Gastrocnemius medialis (tissue), 3 donors: ENCODE results near the gene RGR.

- PRO-cap, result no peak
- RAMPAGE, long total RNA, 3 experiments, result no peak in any of the 3 experiments
Observed at GRCh38 chr10:80184603-80185569, 20.5 kb downstream of the ANXA11 start.

- PRO-cap, result unidirectional peak, plus-strand start at chr10:80191772
- RAMPAGE, long total RNA, 3 experiments, result no peak in any of the 3 experiments
Observed at GRCh38 chr10:80191478-80192263, 13.7 kb downstream of the ANXA11 start.

DNA sequence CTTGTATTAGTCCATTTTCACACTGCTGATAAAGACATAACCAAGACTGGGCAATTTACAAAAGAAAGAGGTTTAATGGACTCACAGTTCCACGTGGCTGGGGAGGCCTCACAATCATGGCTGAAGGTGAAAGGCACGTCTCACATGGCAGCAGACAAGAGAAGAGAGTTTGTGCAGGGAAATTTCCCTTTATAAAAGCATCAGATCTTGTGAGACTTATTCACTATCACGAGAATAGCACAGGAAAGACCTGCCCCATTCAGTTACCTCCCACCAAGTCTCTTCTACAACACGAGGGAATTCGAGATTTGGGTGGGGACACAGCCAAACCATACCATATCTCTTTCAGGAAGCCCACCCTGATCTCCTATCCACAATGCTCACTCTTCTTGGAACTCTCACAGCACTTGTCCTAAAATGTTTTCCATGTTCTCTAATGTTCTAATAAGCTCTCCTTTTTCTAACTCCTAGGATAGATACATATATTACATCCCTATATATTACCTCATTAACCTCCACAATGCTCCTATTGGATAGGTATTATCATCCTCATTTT, 9.6 kb downstream of the ANXA11 start:
- PRO-cap, result no peak
- RAMPAGE, long total RNA, 3 experiments, result start-site peak on the minus strand in 1 of 3 experiments, centred at position 165 of the sequence, 107 reads per replicate

GRCh38 chr10:80286079-80286733, 3.3 kb downstream of the MAT1A start:
- PRO-cap, result no peak
- RAMPAGE, long total RNA, 3 experiments, result no peak in any of the 3 experiments

- PRO-cap, result bidirectional peak, plus-strand start at chr10:80416693, minus-strand start at chr10:80416628
- RAMPAGE, long total RNA, 3 experiments, result no peak in any of the 3 experiments
Observed at GRCh38 chr10:80416370-80416936, 8.1 kb downstream of the PRXL2A start.

GRCh38 chr10:80463899-80464503, 9.9 kb downstream of the TSPAN14 start:
- PRO-cap, result no peak
- RAMPAGE, long total RNA, 3 experiments, result no peak in any of the 3 experiments

DNA sequence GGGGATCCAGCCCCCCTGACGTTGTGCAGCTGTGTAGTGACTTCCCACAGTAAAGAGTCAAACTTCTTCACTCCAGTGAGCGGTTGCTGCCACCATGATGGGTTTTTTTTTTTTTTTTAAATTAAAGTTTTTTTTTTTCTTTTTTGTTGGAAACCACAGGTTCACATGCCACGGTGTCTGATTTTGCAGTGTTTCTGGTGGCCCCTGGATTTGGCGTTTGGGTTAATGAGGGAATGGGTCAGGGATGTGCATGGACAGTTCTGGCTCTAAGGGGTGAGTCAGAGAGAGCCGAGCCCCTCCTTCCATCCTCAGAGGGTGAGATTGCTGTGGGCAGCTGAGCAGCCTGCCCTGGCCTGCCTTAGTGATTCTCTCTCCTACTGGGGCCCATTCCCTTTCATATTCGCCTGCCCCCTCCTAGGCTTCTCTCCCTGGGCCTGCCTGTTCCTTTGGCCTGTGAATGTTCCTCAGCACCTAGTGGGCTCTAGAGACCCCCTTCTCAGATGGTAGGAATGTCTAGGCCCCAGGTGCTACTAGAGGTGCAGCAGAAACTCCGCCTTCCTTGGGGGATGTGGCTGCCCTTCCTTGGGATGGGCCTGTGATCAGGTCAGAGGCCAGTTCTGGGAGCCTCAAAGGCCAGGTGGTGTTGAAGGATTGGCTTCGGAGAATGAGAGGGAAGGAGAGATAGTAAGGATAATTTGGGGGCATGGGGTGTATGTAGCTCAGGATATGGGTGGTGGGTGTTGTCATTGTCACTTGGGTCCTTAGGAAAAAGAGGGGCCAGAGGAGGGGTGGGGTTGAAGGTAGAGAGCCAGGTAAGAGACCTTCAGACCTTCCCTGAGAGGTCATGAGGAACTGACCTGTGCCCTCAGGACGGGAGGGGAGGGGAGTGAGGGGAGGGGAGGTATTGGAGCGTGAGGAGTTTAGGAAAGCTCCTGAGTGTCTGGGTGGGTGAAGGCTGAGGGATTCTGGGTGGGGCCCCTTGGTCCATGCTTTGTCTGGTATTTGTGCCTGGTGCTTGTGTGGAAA, 19.8 kb downstream of the TSPAN14 start:
- PRO-cap, result no peak
- RAMPAGE, long total RNA, 3 experiments, result no peak in any of the 3 experiments

DNA sequence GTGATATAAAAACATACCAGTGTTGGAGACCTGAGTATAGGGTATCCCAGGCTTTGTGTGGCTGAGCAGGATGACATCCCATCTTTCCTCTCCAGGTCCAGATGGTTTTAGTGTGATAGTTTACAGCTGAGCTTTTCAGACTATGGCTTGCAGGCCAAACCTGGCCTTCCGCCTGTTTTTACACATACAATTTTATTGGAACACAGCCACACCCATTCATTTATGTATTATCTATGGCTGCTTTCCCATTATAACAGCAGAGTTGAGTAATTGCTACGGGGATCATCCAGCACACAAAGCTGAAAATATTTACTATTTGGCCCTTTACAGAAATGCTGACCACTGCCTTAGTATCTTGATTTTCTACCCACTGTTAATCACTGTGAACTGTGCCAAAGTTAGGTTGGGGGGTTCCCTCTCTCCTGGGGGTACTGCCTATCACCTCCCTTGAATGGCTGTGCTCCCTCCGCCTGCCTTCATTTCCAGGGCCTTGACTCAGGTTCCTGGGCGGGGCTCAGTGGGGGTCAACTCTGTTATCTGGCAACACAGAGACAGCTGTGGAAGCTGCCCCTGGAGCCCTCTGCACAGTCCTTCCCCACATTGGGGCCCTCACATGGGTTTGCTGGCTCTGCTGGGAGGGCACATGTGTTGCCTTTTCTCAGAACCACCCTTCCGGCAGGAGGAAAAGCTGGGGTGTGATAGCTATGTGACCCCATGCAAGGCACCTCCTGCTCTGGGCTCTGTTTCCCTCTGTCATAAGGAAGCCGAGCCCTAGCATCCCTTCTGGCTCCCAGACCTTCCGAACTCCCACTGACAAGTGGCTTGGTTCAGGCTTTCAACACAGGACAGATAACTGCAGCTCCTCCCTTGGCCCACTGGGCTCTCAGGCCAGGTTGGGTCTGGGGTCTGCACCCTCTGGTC, 40.2 kb upstream of the SH2D4B start:
- PRO-cap, result no peak
- RAMPAGE, long total RNA, 3 experiments, result no peak in any of the 3 experiments

GRCh38 chr10:80502649-80503335, 34.9 kb upstream of the SH2D4B start:
- PRO-cap, result no peak
- RAMPAGE, long total RNA, 3 experiments, result no peak in any of the 3 experiments

DNA sequence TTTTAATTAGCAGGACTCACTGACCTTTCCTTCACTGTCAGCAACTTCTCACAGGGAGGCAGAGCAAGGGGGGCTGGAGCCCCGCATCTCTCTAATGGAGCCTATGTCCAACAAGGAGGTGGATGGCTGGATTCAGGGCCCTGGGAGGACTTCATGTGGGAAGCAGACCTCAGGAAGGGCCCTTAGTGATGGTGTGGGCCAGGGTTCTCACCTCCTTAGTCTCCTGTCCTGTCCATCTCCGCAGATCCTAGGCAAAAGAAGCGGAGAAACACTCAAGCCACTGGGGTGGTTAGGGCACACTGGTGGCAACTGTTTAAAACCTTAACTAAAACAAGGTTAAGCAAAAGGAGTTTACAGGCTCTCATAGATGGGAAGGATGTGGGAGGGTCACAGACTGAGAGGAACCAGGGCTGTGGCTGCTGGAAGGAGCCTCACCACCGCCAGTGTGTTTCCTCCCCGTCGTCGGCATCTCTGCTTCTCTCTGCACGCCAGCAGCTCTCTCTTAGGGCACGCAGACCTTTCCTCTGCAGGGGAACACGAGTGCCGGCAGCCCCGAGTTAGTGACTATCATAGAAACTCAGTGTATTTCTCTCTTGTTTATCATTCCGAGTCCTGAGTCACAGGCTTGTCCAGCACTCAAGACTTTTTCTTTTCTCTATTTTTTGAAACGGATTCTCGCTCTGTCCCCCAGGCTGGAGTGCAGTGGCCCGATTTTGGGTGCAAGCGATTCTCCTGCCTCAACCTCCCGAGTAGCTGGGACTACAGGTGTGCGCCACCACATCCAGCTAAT, 8.2 kb upstream of the SH2D4B start:
- PRO-cap, result no peak
- RAMPAGE, long total RNA, 3 experiments, result no peak in any of the 3 experiments

- PRO-cap, result no peak
- RAMPAGE, long total RNA, 3 experiments, result no peak in any of the 3 experiments
Observed at GRCh38 chr10:80536494-80536972, 1.2 kb upstream of the SH2D4B start.

- PRO-cap, result no peak
- RAMPAGE, long total RNA, 3 experiments, result no peak in any of the 3 experiments
Observed at GRCh38 chr10:81485979-81486181, 389.1 kb upstream of the NRG3 start.

GRCh38 chr10:82349329-82350163, 474.6 kb downstream of the NRG3 start:
- PRO-cap, result no peak
- RAMPAGE, long total RNA, 3 experiments, result no peak in any of the 3 experiments

GRCh38 chr10:83539675-83540385, 599.5 kb upstream of the GHITM start:
- PRO-cap, result no peak
- RAMPAGE, long total RNA, 3 experiments, result no peak in any of the 3 experiments

- PRO-cap, result no peak
- RAMPAGE, long total RNA, 3 experiments, result no peak in any of the 3 experiments
Observed at GRCh38 chr10:84171555-84172728, 1.7 kb upstream of the GPR15LG start.

DNA sequence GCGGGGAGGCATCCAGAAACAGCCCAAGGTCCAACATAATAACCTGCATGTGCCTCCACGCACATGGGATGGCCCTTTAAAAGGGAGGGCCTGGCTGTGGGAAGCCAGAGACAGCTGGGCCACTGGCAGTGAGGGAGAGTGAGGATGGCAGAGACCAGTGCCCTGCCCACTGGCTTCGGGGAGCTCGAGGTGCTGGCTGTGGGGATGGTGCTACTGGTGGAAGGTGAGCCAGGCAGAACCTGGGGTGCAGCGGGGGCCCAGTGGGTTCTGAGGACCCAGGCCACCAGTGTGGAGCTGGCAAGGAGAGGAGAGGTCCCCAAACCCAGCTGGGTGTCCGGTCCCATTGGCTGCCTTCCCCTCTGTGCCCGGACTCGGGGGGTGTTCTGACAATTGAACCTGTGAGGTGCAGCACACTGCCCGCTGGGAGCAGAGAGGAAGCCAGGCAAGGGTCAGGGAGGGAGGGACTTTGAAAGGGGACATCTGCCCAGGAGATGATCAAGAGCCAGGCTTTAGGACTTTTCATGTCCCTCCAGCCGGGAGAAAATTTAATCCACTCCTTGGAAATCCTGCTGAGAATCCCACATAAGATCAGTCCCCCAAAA, at the start of gene RGR:
TSS of gene RGR (plus strand) at position 107 of the 602 bp plus-strand sequence.
- PRO-cap, result no peak
- RAMPAGE, long total RNA, 3 experiments, result no peak in any of the 3 experiments

DNA sequence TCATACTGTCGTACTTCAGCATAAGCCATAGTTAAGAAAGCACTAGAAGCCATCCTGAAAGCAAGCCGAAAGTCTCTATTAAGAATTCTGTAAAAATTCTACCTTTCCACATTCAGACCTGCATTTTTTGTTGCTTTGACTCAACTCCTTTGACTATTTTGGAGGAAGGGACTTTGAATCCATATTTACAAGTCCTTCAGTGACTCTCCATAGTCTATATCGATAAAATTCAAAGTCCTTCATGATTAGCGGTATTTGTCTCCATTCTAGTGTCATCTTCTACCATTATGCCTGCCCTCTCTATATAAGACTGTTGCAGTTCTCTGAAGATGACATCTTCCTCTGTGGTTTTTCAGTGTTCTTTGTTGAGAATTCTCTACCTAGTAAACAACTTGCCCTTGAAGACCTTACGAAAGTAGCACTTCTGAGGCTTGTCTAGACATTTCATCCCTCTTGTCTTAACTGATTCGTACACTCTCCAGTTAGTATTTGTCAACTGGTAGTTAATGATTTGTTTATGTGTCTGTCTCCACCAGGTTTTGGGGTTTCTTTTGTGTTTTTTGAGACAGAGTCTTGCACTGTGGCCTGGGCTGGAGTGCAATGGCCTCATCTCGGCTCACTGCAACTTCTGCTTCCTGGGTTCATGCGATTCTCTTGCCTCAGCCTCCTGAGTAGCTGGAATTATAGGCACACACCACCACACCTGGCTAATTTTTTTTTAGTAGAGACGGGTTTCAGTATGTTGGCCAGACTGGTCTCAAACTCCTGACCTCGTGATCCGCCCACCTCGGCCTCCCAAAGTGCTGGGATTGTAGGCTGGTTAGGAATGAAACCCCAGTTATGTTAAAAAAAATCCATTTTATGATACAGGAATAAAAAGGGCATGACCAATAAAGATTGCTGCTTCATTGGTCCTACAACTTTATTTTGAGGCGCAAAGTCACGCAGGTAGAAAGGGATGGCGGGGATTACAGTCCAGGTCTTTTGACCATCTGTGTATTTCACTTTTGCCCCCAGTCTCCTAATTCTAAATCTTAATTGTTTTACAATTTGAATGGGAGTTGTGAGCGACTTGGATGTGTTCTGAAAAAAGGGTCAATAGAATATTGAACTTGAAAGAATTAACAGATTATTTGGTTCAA, 2.0 kb downstream of the CCSER2 start:
- PRO-cap, result no peak
- RAMPAGE, long total RNA, 3 experiments, result no peak in any of the 3 experiments

DNA sequence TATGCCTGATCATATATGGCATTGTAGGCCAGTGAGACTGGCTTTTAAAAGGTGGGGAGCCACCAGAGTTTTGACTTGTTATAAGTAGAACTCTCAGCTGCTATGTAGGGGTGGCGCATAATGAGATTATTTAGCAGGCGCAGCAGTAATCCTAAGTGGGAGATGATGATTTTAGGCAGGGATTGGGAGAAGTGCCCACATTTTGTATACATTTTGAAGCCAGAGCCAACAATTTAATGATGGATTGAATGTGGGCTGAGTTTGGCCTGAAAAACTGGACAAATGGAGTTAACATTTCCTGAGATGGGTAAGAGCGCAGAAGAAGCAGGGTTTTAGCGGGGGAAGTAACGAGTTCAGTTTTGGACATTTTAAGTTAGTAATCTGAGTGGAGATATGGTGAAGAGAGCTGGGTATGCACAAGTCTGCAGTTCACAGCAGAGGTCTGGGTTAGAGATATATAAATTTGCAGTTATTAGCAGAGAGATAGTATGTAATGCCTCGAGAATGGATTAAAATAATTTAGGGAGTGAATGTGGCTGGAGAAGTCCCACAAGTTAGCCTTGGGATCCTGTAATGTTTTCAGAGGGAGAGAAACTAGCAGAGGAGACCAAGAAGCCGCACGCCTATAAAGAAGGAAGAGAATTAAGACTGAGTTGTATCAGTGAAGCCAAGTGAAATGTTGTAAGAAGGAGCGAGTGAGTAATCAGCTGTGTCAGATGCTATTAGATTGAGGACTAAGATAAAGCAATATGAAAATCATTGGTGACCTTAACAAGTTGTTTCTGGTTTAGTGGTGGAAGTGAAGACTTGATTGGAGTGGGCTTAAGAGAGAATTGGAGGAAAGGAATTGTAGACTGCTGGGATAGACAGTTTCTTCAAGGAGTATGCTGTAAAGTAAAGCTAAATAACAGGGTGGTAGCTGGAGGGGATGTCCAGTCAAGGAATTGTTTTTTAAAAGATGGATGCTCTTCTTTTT, 8.6 kb downstream of the CCSER2 start:
- PRO-cap, result no peak
- RAMPAGE, long total RNA, 3 experiments, result no peak in any of the 3 experiments

DNA sequence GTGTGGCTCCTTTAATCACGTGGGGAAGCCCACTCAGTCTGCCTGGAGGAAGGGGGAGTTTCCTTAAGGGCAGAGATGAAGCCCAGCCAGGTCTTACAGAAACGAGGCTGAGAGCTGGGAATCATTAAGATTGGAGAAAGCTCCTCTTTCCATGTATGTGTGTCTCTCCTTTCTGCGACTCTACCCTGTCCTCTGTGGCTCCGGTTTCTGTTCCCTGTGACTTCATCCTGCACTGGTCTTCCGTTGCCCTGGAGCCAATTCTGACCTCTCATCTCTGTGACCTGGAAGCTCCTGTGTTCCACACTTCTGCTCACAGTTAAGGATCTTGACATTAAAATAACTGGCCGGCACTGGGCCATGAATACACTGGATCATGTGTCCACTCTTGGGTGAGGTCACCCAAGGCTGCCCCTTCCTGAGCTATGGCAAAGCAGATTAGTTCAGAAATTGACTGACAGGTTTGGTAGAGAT, 36.4 kb upstream of the GRID1 start:
- PRO-cap, result no peak
- RAMPAGE, long total RNA, 3 experiments, result no peak in any of the 3 experiments

- PRO-cap, result no peak
- RAMPAGE, long total RNA, 3 experiments, result no peak in any of the 3 experiments
Observed at GRCh38 chr10:86453040-86454126, 68.2 kb downstream of the WAPL start.